HT-29 (cell line): ENCODE measurements around a stretch of chr9.

DNA sequence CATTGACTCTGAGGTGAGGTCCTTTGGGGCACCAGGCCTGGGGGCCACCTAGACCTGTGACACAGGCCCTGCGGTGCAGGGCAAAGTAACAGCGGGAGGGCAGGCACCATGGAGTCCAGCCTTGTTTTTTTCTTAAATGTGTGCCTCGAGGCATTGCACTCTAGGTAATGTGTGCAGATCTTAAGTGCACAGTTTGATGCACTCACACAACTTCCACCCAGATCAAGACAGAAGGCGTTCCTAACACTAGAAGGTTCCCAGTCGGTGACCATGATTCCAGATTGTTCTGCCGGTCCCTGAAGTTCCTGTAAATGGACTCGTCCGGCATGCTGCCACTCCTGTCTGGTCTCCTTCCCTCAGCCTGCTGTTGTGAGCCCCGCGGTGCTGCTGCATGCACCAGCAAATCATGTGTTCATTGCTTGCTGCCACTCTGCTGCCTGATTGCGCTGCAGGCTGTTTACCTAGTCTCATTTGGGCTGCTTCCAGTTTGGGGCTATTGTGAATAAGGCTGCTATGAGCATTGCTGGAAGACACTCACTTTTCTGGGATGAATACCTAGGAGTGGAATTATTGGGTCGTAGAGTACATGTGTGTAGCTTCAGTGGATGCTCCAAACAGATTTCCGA is 11.5 kb downstream of the STKLD1 start:
- RAMPAGE, long total RNA, result no peak

DNA sequence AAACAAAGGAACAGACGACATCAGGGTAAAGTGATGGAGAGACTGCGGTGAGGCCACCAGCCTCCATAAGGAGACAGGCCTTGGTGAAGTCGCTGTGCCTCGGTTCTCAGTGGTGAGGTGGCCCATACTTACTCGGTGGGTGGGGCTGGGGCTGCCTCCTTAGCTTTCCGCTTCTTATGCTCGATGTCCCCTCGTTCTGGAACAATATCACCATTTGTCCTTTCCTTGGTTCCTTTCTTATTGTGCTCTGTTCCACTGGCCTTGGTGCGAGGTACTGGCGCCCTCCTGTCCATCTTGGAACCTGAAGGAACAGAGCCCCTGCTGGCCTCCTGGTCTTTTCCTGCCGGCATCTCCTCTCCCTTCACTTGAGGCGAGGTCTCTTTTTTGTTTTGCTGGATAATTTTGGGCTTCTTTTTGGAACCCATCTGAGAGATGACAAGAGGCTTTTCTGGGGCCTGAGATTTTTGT is 3.2 kb downstream of the REXO4 start:
- RAMPAGE, long total RNA, result no peak

DNA sequence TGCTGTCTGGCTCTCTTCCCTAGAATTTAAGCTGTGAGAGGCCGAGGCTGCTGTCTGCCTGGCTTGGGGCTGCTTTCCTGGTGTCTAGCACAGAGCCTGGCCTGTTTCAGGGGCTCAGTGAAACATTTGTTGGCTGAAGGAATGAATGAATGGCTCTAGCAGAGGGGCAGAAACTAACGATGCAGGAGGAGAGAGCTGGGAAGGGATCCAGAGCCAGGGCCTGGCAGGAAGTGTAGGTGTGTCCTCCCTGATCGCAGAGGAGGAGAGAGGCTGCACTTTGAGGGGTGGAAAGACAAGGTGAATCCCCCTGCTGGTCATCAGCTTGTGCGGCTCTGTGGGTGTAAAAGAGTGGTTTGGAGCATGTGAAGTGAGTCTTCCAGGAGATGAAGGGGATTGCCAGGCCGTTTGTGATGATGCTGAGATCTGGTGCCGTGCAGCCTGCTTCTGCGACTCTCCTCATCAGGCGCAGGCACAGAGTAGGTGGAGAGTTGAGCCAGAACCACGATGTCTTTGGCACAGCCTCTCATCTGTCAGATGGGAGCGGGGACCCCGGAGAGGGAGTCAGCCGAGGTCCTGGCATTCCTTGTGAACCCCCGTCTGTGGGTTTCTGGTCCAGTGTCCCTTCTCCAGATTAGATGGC is 544 bp upstream of the ADAMTS13 start:
- RAMPAGE, long total RNA, result no peak

DNA sequence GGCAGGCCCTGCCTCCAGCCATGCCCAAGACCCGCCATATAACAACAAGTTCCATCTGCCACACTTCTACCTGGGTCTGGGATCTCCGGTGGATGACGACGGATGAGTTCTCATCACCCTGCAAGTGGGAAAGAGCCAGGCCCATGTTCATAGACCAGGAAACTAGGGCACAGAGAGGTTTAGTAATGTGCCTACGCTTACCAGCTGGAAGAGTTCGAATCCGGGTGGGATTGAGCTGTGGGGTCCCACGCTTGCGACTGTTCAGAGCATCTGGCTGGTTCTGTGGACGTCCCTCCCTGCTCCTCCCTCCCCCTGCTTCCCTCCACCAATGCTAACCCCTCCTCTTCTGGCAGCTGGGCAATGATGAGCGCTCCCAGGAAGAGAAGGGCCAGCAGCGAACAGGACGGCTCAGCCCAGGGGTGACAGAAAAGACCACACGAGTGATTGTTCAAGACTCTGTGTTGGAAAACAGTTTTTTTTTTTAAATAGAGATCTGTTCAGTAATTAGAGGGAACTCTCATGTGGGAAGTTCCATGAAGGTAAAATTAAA is 7.0 kb downstream of the FAM163B start:
- RAMPAGE, long total RNA, result no peak

DNA sequence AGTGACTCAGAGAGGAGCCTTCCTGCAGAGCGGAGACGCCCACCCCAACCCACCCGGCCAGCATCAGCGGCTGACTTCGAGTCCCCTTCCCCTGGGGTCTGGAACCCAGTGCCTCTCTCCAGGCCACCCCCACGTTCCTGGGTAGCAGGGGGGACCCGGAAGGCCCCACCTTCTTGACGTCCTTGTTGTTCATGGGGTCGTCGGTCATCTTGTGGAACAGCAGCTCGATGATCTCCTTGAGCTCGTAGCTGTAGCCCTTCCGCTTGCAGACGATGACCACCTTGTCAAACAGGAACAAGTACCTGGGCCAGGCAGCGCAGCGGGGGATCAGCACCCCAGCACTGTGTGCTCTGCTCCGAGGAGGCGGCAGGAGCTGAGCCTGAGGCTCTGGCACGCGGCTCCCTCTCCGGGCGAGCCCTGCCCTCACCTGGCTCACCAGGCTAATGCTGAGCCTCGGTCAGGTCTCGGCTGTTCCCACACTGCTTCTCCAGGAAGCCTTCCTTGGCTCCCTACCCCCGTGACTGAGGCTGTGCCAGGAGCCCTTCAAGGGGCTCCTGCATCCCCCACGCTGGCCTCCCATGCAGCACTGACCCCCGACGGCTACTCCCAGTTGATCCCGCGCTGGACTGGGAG is 50.1 kb upstream of the SARDH start:
- RAMPAGE, long total RNA, result no peak

- RAMPAGE, long total RNA, result no peak
Measured at GRCh38 chr9:133809012-133809241, 70.8 kb upstream of the SARDH start.

GRCh38 chr9:133823055-133824274 is 85.3 kb upstream of the SARDH start:
- RAMPAGE, long total RNA, result no peak

DNA sequence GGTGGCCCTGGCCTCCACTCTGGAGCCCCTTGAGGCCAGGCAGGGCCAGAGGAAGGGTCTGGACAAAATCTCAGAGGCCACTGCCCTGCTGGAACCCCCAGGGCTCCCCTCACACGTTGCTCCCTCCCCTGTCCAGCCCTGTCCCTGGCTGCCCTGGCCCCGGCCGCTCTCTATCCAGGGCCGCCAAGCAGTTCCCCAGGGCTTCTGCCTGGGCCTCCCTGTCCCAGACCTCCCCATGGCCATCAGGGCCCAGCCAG is 108.2 kb upstream of the SARDH start:
- RAMPAGE, long total RNA, result no peak

GRCh38 chr9:133881682-133882651 is 110.2 kb downstream of the VAV2 start:
- RAMPAGE, long total RNA, result no peak

DNA sequence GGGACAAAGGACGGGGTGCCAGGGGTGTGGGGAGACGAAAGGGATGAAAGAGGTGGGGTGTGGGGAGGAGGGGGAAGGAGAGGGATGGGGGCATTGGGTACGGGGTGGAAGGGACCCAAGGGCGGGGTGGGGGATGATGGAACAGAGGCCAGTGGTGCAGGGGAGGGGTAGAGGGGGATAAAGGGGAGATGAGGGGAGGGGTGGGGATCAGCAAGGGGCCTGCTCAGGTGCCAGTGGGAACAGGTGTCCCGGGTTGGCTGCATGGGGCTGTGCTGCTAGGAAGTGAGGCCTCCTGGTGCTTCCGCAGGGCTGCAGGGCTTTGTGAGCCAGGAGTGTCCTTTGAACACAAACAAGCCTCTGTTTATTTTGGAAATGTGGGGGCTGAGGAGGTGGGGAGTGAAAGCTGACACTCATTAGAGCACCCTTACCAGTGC is 100.1 kb downstream of the VAV2 start:
- RAMPAGE, long total RNA, result no peak

DNA sequence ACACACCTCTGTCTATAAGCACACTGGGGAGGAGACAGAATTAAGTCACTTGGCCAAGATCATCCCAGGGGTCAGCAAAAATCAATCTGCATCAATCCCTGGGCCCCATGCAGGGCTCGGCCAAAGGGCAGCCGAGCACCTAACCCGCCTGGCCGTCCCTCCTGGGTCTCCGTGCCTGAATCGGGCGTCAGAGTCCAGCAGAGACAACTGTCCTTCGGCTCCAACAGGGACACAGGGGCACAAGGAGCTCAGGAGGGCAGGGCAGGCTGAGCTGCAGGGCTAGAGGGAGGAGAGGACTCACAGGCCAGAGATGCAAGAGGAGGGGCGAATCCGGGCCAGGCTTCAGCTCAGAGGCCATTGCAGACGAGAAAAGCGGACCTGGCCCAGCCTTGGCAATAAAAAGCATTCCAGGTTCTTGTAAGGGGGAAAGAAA is 99.7 kb downstream of the VAV2 start:
- RAMPAGE, long total RNA, result no peak

- RAMPAGE, long total RNA, result no peak
Measured at GRCh38 chr9:133937229-133937821, 54.8 kb downstream of the VAV2 start.

GRCh38 chr9:134010743-134011280 is 14.5 kb upstream of the BRD3OS start:
- RAMPAGE, long total RNA, result no peak

GRCh38 chr9:134158528-134159676 is 23.0 kb downstream of the WDR5 start:
- RAMPAGE, long total RNA, result no peak

GRCh38 chr9:134164450-134165494 is 28.9 kb downstream of the WDR5 start:
- RAMPAGE, long total RNA, result no peak

DNA sequence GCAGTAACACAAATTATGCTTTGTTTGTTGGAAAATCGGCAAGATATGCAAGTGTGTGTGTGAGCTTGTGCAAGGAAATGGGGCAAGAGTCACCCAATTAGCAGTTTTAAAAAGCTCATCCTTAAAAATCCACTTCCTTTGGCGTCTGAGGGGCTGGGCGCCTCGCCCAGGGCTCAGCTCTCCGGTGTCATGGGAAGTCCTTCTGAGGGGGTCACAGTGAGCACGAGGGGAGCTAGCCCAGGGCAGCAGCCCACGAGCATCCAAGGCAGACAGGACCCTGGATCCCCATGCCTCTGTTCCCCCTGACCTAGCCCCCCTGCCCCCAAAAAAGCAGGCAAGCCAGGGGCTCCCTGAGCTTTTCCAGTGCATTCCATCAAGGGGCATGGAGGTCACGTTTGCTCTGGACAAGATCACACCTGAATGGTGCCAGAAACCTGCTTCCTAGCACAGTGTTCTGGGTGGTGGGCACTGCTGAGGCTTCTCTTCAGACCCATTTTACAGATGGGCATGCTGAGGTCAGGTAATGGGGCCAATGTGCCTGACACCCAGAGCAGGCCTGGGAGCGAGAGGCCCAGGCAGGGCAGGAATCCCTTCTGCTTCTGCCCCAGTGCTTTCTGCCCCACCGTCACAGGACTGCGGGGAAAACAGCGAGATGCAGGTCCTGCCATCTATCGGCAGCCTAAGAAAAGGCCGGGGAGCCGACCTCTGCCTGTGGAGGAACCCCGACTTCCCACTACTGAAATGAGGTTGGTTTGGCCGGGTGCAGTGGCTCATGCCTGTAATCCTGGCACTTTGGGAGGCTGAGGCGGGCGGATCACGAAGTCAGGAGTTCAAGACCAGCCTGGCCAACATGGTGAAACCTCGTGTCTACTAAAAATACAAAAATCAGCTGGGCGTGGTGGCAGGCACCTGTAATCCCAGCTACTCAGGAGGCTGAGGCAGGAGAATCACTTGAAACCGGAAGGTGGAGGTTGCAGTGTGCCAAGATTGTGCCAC is 51.1 kb downstream of the WDR5 start:
- RAMPAGE, long total RNA, result no peak

DNA sequence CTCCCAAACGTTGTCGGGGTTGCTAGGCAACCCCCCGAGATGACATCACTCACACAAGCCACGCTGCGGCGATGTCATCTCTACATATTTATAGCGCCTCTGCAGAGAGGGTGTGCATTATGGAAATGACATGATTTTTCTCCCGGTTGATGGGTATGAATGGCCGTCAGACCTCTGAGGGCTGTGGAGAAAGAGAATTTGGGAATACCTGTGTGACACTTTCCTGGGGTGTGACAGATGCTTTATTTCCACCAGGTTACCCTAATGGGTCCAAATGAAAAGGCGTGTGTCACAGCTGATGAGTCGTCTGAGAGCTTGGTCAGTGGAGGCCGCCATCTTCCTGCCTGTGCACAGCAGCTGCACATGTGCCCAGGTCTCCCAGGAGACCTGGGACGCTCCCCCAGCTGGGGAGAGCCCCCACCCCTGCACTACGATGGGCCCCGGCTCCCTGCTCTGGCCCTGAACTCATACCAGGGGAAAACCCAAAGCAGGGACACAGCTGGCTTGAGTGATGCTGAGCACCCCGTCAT is 70.3 kb downstream of the WDR5 start:
- RAMPAGE, long total RNA, result no peak

- RAMPAGE, long total RNA, result no peak
Measured at GRCh38 chr9:134216921-134217307, 81.0 kb downstream of the WDR5 start.

GRCh38 chr9:134245212-134245552 is 81.1 kb upstream of the RXRA start:
- RAMPAGE, long total RNA, result no peak

DNA sequence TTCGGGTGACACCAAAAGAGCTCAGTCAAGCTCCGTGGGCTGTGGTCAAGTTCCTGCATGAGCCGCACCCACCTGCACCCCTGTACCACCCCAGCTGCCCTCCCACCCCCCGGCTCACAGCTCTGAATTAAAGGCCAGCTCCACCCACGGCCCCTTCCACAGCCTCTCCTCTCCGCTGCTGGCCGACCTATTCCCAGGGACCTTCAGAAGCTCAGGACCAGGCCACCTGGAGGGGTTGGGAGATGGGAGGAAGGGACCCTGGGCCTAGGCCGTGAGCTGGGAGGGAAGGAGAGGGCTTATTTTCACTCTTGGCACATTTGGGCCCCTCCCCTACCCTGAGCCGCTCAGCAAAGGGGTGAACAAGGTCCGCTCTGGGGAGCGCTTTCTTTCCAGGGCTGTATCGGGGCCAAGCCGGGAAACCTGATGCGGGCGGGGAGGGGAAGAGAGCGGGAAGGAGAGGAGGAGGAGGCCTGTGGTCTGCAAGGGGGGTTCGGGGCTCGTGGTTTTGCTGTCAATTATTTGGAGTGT is 62.8 kb upstream of the RXRA start:
- RAMPAGE, long total RNA, result no peak